ENCODE results near the genes KCNG2 and SLC66A2.

GRCh38 chr18:79423800-79424475, 28.2 kb downstream of the NFATC1 start:
- RRBS, result 90% methylated on average over 7 of the region's 36 CpGs

- RRBS, result 86% methylated on average over 7 of the region's 22 CpGs
These were observed 36.5 kb downstream of the NFATC1 start for GRCh38 chr18:79432227-79432723.

DNA sequence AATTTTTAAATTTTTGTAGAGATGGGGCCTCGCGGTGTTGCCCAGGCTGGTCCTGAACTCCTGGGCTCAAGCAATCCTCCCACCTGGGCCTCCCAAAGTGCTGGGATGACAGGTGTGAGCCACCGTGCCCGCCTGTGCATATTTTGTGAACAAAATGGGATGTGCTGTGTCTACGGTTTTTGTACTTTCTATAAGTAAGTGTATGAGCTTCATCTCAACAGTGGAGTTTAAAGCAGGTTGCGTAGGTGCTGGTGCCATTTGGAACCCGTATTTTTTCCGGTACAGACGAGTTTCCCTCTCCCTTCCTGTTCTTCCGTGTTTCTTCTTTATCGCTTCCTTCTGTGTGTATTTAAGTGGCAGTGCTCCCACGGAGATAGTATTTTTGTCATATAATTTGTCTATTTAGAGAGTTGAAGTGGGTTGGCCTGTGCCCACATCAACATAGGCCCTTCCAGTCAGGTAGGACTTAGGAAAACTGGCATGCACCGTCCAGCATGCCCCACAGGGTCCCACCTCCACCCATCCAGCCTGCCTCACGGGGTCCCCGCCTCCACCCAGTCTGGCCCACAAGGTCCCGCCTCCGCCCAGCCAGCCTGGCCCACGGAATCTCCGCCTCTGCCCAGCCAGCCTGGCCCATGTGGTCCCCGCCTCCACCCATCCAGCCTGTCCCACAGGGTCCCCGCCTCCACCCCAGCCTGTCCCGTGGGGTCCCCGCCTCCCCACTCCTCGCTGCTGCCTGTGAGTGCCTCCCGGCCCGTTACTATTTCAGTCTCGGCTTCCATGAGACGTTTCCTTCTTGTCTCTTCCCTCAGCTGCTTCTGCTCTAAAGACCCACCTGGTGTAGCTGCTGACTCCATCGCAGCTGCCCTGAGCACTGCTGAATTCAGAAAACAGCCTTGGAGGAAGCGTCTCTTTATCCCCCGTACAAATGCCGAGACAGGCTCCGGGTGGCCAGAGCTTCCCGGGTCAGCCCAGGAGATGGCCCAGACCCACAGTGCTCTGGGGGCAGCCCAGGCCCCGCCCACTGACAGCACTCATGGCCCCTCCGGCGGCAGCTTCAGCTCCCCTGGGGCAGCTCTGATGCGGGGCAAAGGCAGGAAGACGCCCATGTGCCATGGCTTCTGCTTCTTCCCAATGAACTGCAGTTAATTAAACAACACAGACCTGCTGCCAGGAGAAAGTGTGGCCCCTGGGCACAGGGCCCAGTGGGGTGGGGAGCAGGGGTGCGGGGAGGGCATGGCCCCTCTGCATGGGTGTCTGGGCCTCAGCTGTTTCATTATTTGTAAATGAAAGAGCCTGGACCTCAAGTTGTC, 69.6 kb downstream of the NFATC1 start:
- RRBS, result 57% methylated on average over 3 of the region's 40 CpGs

DNA sequence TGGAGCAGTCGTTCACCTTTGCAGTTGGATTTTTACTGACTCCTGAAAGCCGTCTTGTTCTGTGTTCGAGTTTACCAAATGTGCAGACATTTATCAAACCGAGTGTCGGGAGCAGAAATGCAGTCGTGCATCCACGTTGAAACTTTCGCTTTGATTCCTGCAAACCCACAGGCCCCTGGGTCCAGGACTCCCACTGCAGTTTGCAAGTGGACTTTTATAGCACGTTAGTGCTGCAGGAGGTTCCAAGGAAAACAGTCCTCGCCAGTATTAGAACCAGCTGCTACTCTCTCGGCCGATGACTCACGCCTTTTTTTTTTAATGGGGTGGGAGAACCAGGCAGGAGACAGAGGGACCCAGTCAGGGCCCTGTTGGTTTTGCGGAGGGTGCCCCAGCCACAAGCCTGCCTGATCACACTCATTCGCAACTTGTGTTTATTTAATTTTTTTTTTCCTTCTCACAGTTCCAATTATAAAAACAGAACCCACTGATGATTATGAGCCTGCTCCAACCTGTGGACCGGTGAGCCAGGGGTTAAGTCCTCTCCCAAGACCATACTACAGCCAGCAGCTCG, 90.1 kb downstream of the NFATC1 start:
- RRBS, result 92% methylated on average over 1 of the region's 17 CpGs

DNA sequence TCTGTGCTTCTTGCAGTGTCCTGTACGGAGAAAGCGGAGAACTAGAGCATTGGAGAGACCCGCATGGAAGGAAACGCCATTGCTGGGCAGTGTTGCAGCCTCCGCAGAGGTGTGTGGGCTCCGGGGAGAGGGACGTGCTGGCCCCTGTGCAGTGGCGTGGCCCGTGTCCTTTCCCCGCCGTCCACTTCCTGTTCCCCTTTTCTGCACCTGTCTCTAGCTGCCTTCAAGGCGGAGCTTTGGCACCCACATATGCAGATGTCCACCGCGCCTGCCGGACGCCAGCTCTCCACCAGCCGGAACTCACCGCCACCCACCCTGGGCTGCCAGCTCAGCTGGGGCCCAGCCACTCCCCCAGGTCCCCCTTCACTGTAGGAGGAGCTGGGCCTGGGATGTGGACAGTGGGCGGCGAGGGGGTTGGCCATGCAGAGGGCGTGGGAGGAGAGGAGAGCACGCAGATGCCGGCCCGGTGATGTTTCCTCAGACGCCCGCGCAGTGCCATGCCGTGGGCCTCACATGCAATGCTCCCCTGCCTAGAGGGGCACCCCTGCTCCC, 113.4 kb downstream of the NFATC1 start:
- RRBS, result no CpG with 5 or more reads among the region's 28 CpGs

GRCh38 chr18:79525880-79526690, 130.4 kb downstream of the NFATC1 start:
- RRBS, result 29% methylated on average over 6 of the region's 41 CpGs

DNA sequence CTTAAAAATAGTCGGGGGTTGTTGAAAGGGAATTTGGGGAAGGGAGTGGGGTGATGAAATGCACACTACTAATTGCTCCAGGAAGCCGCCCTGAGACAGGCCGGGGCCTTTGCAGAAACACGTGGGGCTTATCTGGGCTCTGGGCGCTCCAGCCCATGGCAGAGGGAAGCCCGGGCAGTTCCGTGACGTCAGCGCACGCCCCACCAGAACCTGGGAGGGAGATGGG, 130.9 kb downstream of the NFATC1 start:
- RRBS, result 62% methylated on average over 4 of the region's 10 CpGs

GRCh38 chr18:79578190-79578517, 101.4 kb upstream of the CTDP1 start:
- RRBS, result no CpG with 5 or more reads among the region's 5 CpGs

DNA sequence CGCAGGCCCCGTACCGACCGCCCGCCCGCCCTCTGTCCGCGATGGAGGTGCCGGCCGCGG, 134 bp downstream of the CTDP1 start:
- RRBS, result 0% methylated on average over 3 of the region's 11 CpGs

- RRBS, result no CpG with 5 or more reads among the region's 12 CpGs
These were observed 32.1 kb downstream of the CTDP1 start for GRCh38 chr18:79711662-79712210.

DNA sequence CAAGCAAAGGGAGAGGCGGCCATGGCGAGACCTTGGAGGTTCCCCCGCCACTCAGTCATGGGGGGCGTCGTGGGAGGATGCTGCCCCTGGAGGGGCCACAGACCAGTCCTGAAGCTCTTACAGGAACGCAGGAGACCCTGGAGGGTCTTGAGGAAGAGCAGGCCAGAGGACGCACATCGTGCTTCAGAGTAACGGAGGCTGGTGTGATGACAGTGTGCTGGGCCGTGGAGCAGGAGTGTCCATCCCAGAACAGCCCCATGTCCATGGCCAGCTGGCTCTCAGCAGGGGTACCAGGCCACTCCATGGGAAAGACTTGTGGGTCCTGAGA, 53.0 kb upstream of the KCNG2 start:
- RRBS, result no CpG with 5 or more reads among the region's 10 CpGs

DNA sequence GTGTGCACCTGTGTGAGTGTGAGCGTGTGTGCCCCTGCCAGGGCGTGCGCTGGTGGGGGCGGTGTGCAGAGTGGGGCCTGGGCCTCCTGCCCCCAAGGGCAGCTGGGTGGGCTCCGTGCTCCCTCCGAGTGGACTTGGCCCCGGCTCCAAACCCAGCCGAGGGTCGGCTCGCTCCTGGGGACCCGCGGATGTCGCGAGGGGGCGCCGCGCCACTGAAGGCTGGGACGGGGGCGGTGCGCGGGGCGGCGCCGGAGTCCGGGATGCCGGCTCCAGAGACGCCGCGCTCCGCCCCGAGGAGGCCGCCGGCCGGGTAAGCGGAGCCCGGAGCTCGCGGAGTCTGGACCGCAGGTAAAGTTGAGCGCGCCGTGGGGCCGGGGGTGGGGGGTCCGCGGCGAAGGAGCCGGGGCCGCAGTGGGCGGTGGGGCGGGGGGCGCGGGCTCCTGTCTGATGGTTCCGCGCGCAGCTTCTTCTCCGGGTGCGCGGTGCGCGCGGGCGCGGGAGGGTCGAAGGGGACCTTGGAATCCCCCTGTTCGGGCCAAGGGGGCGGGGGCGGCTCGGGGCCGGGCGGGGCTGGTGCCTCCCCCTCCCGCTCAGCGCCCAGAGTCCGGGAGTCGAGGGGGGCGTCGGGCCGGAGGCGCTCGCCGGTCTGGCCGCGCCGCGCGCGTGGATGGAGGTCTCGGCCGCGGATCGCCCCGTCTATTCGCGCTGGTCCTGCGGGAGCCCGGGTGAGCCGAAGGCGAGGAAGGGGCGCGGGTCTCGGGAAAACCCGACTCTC, at the start of gene KCNG2:
Gene KCNG2 (plus strand): TSS at position 272 of the 775 bp plus-strand sequence.
- RRBS, result 3% methylated on average over 62 of the region's 101 CpGs

DNA sequence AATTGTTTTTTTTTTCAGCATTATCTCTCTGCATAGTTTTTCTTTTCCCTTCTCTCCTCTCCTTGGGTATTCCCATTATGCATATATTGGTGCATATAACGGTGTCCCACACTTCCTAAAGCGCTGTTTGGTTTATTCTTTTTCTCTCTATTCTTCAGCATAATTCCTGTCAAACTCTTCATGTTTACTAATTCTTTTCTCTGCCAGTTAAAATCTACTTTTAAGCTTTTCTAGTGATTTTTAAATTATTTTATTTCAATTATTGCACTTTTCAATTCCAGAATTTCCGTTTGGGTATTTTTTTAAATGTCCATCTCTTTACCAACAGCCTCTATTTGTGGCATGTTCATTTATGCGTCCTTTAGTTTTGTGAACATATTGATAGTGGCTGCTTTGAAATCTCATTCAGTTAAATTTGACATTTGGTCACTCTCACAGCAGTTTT, 54.3 kb downstream of the SLC66A2 start:
- RRBS, result no CpG with 5 or more reads among the region's 4 CpGs

GRCh38 chr18:79924536-79925732, 26.5 kb downstream of the SLC66A2 start:
- RRBS, result no CpG with 5 or more reads among the region's 28 CpGs

GRCh38 chr18:79944575-79945292, 6.7 kb downstream of the SLC66A2 start:
- RRBS, result no CpG with 5 or more reads among the region's 7 CpGs

DNA sequence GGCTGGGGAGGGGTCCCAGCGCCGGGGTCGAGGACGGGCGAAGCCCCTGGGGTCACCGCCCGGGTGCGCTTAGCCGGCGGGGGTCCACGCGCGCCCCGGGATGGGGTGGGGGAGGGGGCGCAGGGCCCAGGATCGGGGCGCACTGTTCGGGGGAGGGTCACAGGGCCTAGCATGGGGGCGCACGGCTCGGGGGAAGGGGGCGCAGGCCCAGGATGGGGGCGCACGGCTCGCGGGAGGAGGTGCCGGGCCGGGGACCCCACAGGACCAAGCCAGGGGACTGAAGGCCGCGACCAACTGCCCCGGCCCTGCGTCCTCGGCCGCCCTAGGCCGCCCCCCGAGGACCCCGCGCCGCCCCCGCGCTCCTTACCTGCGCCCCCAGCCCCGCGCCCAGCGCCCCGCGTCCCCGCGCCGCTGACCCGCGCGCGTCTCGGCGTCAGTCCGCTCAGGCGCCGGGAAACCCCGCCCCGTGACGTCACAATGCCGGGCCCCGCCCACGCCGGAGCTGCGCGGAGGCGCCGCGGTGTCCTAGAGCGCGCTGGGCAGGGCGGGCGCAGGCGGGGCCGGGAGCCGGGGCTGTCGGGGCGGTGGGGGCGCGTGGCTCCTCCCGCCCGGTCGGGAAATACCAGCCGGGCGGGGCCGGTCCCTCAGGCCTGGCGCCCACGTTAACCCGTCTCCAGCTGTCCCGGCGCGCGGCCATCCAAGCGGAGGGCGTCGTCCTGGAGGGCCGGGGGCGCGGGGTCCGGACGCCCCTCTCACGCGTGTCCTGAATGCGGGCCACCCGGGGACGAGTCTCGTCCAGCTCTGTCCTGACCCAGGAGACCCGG, at the start of gene SLC66A2:
Gene SLC66A2 (minus strand): TSS at position 440 of the 824 bp plus-strand sequence.
- RRBS, result 2% methylated on average over 45 of the region's 110 CpGs

GRCh38 chr18:79959953-79960596, 4.4 kb upstream of the HSBP1L1 start:
- RRBS, result no CpG with 5 or more reads among the region's 12 CpGs

DNA sequence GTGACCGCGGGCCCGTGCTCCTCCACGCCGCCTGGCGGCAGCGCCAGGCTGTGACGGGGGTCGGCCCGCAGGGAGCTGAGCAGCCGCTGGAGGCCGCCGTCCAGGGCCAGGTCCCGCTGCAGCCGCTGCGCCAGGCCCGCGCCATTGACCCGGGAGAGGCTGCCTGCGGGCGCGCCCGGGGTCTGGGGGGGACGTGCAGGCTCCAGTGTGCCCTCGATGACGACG, 50.6 kb downstream of the ADNP2 start:
- RRBS, result no CpG with 5 or more reads among the region's 27 CpGs

GRCh38 chr18:80193749-80194452, 53.4 kb downstream of the PARD6G start:
- RRBS, result no CpG with 5 or more reads among the region's 12 CpGs

All from AG09319 (cell line).